Right common carotid artery plus branches (tissue), 1 donor: ENCODE measurements around a stretch of chr6.

DNA sequence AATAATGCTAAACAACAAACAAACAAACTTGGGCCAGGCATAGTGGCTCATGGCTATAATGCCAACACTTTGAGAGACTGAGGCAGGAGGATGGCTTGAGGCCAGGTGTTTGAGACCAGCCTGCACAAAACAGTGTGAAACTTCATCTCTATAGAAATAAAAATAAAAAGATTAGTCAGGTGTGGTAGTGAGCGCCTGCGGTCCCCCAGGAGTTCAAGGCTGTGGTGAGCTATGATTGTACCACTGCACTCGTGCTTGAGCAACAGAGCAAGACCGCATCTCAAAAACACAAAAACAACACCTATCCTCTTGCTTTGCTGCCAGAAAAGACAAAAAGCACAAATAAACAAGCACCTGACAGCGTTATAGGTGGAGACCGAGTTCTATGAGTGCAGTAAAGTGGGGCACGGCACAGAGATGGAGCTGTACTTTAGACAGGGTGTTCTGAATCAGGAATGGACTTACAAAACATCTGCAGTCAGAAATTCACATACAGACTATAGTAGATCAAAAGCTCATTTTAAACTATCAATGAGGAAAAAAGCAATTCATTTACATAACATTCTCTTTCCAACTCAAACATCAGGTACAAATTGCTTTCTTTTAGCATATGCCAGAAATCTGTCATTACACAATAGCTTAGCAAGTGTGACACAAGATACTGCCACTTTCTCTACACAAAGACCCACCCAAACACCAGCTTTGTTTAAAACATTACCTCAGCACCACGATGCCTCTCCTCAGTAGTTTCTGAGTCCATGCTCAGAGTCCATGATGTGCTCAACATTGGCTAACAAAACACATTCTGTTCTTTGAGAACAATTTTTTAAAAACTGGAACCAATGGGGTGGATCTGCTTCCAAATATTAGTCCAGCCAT lies 10.1 kb downstream of the EZR start:
- PRO-cap, result unidirectional peak, plus-strand start at position 743 of the sequence

DNA sequence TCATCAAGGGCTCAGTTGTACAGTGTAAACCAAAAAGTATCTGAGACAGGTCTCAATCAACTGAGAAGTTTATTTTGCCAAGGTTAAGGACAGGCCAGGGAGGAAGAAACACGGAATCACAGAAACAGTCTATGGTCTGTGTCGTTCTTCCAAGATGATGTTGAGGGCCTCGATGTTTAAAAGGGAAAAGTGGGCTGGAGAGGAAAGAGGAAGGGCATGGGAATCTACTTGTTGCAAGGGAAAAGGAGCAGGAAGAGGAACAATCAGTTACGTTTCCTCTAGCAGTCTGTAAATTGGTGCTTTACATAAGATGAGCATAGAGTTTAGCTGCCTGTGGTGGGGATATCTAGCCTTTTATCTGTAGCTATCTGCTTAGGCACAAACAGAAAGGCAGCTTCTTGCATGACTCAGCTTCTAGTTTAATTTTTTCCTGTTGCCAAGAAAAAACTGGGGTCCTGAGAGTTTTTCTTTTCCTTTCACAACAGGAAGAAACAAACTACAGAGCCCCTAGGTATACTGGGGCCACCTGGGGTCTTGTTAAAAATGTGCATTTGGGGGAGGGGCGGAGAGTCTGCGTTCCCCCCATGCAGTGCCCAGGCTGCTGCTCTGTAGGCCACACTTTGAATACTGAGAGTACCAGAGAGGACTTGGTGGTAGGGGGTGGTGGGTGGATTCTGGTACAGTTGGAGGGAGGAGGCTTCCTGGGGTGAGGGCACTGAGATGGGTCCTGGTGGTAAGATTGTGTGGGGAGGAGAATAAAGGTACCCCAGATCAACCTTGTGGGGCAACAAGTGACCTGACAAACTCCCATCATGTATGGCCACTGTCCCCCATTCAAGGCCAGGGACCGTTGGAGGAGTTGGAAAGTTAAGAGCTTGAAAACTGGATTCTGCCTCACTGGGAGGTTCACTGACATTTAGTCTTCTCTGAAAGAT lies 35.3 kb upstream of the EZR start:
- PRO-cap, result no peak

GRCh38 chr6:159094379-159094903 lies 49.6 kb upstream of the TAGAP start:
- PRO-cap, result no peak

DNA sequence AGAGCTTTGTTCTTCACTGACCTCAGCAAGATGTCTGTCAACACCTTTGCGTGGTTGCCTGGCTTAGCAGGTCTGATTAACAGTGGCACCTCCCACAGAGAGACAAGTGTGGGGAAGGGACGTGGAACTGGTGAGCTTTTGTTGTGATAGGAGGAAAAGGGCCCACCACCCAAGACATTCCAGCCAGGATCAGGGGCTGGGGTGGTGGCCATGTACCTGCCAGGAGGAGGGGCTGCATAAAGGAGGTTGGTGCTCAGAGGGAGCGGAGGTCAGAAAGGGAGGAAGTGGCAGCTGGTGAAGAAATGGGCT lies 202.4 kb downstream of the SOD2 start:
- PRO-cap, result no peak

GRCh38 chr6:159779792-159780833 lies 9.3 kb downstream of the TCP1 start:
- PRO-cap, result no peak

GRCh38 chr6:159798512-159798816 lies 1.6 kb upstream of the PNLDC1 start:
- PRO-cap, result no peak

- PRO-cap, result no peak
These were observed 9.4 kb downstream of the MAS1 start for GRCh38 chr6:159900170-159900537.

DNA sequence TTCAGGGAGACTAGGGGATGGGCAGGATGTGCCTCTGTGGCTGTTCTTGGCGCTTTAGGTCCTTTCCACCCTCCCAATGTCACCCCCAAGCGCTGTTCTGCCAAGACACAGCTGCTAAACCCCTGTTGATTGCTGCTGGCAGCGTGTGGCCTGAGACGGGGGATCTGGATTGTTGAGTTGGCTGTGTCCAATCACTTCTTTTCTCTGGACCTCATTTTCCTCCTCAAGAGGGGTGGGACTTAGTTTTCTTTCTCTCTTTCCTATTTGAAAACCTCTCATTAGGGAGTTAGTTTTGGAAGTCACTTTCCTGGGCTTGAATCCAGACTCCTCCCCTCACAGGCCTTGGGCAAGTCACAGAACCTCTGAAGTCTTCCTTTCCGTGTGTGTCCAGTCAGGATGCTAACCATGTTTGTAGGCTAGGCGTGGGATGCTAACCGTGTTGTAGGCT lies 8.5 kb downstream of the IGF2R start:
- PRO-cap, result no peak

- PRO-cap, result unidirectional peak, minus-strand start at chr6:159983976
These were observed 15.0 kb downstream of the IGF2R start for GRCh38 chr6:159983774-159984422.

DNA sequence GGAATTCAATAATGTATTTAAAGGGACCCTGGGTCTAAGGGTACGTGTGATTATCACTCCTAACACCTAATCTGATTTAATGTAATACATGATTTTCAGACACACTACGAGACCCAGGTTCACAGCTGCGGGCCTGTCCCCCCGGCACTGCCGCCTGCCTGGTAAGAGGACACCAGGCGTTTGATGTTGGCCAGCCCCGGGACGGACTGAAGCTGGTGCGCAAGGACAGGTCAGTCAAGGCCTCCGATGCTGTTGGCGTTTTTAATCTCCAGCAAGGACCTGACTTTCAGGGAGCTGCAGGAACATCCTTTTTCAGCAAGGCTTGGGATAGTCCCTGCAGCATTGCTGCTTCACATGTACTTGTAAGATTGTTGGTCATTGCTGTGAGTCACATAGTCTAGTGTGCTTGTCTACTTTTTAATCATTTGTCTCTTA lies 58.2 kb downstream of the IGF2R start:
- PRO-cap, result no peak

- PRO-cap, result no peak
These were observed 66.8 kb downstream of the IGF2R start for GRCh38 chr6:160035497-160036232.

- PRO-cap, result no peak
These were observed 54.1 kb upstream of the SLC22A1 start for GRCh38 chr6:160067434-160068063.

GRCh38 chr6:160069601-160070223 lies 51.9 kb upstream of the SLC22A1 start:
- PRO-cap, result no peak

DNA sequence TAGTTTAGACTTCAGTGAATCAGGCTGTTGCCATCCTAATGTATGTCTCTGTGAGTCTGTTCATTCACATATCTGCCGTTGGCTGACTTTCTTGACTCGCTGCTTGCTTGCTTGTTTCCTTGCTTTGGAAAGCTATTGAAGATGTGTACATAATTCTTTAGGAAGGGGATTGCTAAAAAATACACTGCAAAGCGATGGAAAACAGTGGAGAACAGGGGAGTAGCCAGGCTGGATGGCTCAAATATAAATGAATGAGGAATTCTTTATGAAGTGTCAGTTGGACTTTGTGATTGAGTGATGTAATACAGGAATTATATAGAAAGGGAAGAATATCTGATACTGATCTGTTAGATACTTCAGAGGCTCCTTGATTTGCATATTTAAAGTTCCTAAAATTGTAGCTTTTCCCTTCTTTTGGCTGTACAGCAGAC lies 25.9 kb upstream of the SLC22A1 start:
- PRO-cap, result no peak

- PRO-cap, result no peak
These were observed 17.0 kb upstream of the SLC22A1 start for GRCh38 chr6:160104192-160105349.

- PRO-cap, result no peak
These were observed 3.6 kb downstream of the SLC22A3 start for GRCh38 chr6:160351757-160352168.

- PRO-cap, result unidirectional peak, plus-strand start at chr6:160431502
These were observed 83.3 kb downstream of the SLC22A3 start for GRCh38 chr6:160431430-160431890.

DNA sequence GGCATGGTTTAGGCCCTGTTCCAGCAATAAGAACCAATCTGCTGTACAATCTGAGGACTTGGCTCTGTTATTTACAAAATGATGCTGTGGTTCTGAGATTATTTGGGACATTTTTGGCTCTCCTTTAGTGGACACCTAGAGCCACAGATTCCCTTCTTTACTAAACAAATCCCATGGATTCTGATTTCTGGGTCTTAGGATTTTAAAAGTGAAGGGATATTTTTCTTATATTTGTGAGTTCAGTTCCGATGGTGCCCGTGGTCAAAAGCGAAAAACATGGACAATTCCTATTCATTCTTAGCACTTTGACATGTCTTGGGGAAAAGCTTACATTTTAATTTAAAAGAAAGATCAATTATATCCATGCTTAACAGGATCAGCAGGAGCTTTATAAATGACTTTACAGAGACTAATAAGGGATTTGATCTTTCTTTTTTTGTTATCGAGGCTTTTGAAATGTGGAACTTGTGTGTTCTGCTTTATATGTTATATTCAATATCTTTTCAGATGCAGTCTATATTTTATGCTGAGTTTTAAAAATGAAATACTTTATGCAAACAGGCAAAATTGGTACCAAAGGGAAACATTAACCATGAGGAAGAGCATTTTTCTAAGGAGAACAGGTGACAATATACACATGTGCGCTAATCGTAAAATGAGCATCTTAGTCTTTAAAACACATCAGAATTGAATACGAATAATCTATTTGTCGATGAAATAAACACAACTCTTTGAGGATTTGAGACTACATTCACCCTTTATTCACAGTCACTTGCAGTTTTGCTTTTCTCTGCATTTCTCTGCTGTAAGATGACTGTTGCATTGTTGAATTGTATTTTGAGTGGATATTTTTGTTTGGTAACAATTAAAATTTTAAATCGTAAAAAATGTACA lies 103.8 kb downstream of the SLC22A3 start:
- PRO-cap, result no peak

DNA sequence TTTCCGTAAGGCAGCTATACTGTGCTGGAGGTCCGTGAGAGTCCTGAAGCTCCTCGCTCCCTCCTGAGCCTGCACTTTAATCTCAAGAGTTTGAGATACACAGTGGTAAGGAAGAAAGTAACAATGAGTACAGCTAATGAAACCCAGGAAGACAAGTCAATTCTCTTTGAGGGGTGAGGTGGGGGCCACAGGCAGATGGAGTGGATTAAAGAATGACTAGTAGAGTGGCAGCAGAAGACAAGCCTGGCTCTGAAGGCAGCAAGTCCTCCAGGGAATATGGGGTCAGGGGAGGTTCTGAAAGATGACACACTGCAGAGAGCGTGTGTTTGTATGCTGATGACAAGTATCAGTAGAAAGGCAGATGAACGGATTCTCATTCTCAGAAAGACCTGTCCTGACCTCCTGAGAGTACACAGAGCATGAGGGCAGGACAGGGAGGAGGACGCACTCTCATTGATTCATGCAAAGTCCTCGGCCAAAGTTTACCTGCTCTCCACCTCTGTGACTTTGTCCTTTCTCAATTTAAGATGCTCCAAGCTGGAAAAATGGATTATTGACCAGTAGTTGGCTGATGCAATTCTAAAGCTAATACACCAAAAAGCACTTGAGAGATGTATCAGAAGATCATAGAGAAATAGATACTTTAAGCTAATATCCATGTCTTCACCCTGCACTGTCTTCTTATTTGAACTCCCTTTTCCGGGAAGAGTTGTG lies 156.7 kb downstream of the LPA start:
- PRO-cap, result no peak

GRCh38 chr6:160519822-160521055 lies 143.8 kb downstream of the LPA start:
- PRO-cap, result unidirectional peak, plus-strand start at chr6:160520062; bidirectional peak, plus-strand start at chr6:160520362, minus-strand start at chr6:160520312